Cerebral cortex (tissue), 2 donors: Measurements from ENCODE around the genes VGF, POLR2J and PSMC2.

GRCh38 chr7:101133617-101133967 is 6.7 kb downstream of the SERPINE1 start:
- PRO-cap, 2 experiments: no peak in any of the 2 experiments

DNA sequence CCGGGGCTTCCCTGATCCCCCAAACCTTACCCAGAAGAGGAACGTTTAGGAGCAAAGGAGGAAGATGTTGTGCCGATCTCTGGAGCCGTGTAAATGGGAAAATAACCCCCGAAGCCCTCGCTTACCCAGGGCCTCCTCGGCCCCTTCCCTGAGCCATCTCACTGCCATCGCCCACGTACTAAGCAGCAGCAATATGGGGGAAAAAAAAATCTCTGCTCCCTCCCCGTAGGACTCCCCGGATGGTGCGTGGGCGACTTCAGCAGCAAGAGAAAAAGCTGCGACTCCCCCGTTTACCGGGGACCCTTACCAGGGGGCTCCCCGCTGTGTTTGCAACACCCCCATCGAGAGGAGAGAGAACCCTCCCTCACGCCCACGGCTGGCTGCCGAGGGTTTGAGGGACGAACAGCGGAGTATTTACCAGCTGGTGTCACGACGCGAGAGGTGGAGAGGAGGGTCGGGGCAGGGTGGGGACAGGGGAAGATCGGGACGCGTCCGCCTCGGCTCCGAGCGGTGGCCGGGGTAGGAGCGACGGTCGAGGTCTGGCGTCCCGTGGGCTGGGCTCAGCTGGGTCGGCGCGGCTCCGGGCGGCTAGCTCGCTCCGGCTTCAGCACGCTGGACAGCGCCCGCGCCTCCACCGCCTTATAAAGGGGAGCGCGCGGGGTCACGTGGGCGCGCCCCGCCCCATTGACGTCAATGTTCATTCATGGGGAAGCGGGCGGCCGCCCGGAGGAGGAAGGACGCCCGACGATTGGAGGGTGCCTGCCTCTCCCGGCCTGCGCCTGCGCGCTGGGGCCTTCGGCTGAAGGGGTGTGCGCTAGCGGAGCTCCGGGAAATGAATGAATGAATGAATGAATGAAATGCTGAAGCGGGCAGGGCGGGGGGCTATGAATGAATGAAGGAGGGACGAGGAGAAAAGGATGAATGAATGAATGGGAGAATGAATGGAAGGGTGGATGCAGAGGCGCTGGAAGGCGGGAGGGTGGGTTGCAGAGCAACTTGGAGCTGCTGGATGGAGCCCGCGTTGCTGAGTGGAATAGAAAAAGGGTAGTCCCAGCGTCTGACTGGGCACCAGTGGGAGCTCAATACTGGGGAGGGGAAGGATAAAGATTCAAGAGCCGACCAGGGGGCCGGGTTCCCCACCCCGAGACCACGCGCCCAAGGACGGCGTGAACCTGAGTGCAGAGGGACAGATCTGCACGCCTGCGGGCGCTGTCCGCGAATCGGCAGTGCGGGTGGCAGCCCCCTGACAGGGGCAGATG is at the start of gene VGF:
Gene VGF (minus strand): TSS at position 614 of the 1,259 bp plus-strand sequence.
- PRO-cap, 2 experiments: peak in 1 of 2 experiments; most common plus-strand start position 703 of the sequence (in 1); most common minus-strand start position 95 of the sequence (in 1)

- PRO-cap, 2 experiments: peak in 1 of 2 experiments; most common plus-strand start chr7:101167673 (in 1); most common minus-strand start chr7:101167444 (in 1)
Observed at GRCh38 chr7:101167326-101167888, 2.0 kb upstream of the VGF start.

DNA sequence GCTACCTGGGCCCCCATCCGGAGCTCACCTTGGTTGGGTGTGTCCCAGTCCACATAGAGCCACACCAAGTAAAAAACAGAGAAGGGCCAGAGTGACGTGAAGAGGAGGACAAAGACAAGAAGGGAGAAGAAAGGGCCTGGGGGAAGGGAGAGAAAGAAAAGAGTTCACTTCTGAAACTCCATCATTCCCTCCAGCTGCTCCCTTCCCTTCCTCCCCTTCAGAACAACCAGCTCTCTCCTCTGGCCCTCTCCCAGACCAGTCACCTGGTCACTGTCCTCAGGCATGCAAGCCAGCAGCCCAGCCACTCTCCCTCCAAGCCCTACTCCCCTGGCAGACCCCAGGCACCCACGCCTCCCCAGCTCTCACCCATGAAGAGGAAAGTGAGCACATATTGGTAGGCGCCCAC is 453 bp downstream of the MOGAT3 start:
- PRO-cap, 2 experiments: no peak in any of the 2 experiments

GRCh38 chr7:101214770-101215172 is 2.6 kb downstream of the PLOD3 start:
- PRO-cap, 2 experiments: no peak in any of the 2 experiments

- PRO-cap, 2 experiments: no peak in any of the 2 experiments
Observed at GRCh38 chr7:101216692-101217158, 656 bp downstream of the PLOD3 start.

DNA sequence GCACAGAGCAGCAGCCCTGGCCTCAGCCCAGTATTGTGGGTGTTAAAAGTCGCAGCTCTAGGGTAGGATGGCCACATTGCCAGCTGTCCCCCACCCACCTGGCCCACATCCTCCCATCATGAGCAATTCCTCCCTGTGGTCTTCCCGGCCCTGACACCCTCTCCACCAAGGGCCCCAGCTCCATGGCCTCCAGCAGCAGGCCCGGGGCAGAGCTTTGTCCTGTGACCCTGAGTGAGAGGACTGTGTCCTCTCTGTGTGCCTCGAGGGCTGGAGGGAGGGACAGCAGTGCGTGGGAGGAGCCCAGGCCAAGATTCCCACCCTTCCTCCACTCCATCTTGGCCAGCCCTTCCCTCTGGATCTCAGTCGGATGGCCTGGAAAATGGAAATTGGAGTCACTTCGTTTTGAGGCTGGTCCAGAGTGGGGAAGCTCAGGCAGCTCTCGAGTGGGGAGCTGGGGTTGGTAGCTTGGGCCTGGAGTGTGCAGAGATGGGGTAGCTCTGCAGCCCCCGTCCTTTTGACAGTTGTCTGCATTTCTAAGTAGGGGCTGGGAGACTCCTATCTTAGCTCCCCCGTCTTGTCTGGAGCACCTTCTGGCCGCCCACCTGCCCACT is 93.6 kb downstream of the MYL10 start:
- PRO-cap, 2 experiments: no peak in any of the 2 experiments

GRCh38 chr7:101689919-101690496 is 60.9 kb upstream of the MYL10 start:
- PRO-cap, 2 experiments: no peak in any of the 2 experiments

- PRO-cap, 2 experiments: no peak in any of the 2 experiments
Observed at GRCh38 chr7:101728688-101729143, 88.7 kb upstream of the CUX1 start.

- PRO-cap, 2 experiments: no peak in any of the 2 experiments
Observed at GRCh38 chr7:101858844-101859544, 41.6 kb downstream of the CUX1 start.

DNA sequence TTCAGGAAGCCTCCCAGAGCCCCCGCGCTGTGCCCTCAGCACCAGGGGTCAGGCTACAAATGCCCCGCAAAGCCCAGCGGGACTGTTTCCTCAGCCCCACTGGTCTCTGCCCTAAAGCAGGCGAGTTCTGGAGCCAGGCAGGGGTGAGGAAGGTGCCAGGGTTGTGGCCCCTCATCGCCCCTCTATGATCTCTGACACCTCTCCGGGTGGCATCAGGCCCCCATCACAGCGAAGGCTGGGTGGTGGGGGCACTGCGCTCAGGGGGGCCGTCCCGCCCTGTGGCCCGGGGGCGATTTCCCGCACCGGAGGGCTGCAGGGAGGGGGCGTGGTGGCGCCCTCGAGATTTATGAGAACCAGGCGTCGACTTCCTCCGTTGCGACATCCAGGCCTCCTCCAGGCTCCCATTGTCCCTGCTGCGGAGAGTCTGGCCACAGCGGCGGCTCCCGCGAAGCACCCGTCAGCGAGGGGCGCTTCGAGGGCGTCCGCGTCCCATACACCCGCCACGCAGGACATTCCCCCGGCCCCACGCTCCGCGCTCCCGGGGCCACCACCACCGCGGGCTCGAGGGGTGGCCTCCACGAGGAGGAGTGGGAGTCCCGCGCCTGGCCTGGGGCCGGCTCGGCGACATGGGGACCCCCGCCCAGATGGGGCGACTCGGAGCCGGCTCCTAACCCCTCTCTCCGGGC is 566 bp upstream of the SH2B2 start:
- PRO-cap, 2 experiments: peak in 1 of 2 experiments; most common plus-strand start position 407 of the sequence (in 1)

DNA sequence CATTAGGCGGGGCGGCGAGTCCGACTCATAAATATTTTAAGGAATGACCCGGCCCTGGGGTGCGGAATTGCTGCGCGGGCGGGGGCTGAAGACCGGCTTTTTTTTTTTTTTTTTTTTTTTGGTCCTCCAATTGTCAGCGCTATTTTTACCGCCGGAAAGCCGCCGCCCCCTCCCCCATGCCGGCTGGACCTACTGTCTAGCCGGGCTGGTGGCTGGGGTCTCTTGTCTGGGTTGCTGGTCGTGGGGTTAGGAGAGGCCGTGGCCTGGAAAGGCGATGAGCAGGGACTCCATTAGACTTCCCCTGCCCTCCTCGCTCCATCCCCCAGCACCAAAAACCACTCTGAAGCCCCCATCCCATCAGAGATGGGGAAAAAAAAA is 6.4 kb downstream of the SH2B2 start:
- PRO-cap, 2 experiments: no peak in any of the 2 experiments

- PRO-cap, 2 experiments: peak in 1 of 2 experiments; most common minus-strand start chr7:102478922 (in 1)
Observed at GRCh38 chr7:102478674-102479357, at the start of gene POLR2J. TSS of gene POLR2J (minus strand) at chr7:102478922.

DNA sequence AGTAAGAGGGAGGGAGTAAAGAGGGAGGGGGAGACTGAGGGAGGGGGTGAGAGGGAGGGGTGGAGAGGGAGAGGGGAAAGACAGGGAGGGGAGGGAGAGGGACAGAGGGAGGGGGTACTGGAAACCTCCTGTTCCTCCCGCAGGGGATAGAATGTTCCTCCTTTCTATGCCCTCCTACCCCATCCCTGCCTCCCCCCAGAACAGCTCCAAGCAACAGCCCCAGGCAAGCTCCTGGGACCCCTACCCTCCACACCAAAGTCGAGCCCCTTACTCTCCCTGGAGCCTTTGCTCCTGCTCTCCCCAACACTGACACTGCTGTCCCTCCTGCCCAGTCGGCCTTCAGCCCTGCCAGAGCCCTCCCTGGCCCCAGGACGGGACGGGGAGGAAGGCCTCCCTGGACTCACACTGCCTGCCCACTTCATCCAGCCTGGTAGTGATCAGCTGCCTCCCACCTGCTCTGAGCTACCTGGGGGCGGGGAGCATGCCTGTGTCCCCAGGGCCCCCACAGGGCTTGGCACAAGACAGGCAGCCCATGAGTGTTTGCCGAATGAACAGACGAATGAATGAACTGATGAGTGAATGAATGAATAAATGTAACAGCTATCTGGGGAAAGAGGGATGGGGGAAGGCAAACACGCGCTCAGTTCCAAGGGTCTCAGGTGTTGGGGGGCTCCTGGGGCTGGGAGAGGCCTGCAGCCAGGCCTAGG is 4.6 kb downstream of the RASA4B start:
- PRO-cap, 2 experiments: no peak in any of the 2 experiments

GRCh38 chr7:102872309-102872811 is 40.4 kb upstream of the LRRC17 start:
- PRO-cap, 2 experiments: no peak in any of the 2 experiments

DNA sequence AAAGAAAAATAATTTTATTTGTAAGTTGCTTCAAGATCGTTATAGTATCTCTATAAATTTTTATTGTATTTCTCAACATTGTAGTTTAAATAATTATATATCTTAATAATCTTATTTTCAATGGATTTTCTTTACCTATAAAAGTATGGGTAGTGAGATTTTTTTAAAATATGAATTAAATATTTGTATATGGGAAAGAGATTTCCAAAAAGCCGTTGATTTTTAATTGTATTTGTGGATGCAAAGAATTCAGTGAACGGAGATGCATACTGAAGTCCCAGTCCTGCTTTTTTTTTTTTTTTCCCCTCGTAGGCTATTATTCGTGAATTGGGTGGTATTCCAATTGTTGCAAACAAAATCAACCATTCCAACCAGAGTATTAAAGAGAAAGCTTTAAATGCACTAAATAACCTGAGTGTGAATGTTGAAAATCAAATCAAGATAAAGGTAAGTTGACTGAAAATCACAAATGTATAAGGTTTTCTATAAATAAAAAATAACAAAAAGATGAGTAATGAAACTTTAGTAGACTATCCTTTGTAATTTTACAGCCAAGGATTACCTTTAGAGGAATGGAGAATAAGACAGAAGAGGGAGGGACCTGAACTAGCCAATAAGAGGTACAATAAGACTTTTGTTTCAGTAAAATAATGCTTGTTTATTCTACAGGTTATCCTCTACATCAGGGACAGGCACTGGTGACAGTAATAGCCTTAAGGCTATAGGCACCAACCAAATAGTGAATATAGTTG is 11.6 kb downstream of the ARMC10 start:
- PRO-cap, 2 experiments: no peak in any of the 2 experiments

DNA sequence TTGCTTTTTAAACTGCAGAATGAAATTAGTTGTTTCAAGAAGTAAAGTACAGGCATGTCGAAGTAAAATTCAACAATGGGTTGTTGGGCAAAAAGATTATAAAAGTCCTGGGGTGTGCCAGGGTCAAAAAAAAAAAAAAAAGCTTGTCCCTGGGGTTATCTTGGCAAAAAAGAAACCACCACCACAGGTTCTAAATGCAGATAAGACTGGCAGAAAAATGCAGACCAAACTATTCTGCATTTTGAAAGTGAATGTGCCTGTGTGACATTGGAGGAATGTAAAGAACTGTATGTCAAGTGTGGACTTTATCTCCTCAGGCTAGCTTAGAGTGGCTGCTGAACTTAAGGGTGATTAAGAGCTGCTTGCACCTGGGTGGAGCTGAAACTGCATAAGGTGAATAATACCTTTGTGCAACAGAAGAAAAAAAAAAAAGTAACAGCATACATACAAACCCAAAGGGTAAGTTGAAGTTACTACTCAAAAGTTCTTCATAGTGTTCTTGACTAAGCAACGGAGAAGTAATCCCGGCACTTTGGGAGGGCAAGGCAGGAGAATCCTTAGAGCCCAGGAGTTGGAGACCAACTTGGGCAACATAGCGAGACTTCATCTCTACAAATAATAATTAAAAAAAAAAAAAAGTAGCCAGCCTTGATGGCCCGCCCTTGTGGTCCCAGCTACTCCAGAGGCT is 1.4 kb upstream of the NAPEPLD start:
- PRO-cap, 2 experiments: no peak in any of the 2 experiments

DNA sequence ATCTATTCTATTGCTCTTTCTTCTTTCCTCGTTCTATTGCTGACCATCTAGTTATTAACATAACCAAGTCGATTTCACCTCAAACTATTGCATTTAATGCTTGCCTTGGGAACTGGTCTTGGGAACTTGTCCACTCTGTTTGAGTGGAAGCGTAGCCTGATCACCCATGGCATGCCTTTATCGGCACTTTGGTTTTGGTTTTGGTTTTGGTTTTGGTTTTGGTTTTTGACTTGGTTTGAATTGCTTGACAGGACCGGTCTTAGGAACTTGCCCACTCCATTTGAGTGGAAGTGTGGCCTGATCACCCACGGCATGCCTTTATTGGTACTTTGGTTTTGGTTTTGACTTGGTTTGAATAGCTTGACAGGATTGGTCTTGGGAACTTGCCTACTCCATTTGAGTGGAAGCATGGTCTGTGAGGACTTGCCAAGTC is 6.7 kb upstream of the NAPEPLD start:
- PRO-cap, 2 experiments: no peak in any of the 2 experiments

GRCh38 chr7:103280185-103281195 is 16.7 kb upstream of the PMPCB start:
- PRO-cap, 2 experiments: peak in 1 of 2 experiments; most common plus-strand start chr7:103280613 (in 1); most common minus-strand start chr7:103280273 (in 1)

DNA sequence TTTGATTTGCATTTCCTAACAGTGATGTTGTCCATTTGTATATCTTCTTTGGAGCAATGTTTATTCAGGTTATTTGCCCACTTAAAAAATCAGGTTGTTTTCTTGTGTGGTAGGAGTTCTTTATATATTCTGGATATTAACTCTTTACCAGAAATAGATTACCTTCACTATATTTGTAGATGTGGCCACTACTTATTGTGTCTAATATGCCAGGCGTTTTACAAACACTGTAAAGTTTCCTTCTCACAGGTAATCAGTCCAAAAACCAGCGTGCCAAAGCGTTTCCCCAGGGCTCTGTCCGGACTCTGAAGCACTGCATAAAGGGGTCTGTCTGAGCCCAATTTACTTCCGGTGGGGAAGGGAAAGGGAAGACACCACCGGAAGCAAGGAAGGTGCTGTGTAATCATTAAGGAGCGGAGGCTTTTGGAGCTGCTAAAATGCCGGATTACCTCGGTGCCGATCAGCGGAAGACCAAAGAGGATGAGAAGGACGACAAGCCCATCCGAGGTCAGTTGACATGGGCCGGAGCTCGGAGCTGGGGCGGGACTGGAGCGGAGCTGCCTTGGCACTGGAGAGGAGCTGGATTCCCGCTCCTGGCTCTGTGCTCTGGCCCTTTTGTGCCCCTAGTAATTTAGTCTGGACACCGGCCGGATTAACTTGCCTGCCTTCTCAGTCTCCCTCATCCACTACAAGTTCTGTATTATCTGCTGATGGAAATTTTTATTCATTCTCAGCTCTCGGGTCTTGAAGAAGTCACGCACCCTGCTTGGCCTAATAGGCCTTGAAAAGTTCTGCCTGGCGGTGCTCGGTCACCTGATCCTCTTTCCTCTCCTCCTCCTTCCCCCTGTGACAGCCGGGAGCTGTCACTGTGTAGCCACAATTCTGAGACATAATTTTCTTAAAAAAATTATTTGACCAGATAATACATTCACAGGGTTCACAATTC is at the start of gene PSMC2:
Gene PSMC2 (plus strand): TSS at position 369 of the 946 bp plus-strand sequence.
- PRO-cap, 2 experiments: peak in 1 of 2 experiments; most common plus-strand start position 390 of the sequence (in 1); most common minus-strand start position 307 of the sequence (in 1)